ENCODE results near the genes KIF19, CD300A and SUMO2.

- PRO-cap, result no peak
Measured at GRCh38 chr17:74245158-74245777, 28.8 kb upstream of the DNAI2 start.

GRCh38 chr17:74308206-74308568 is 17.8 kb upstream of the KIF19 start:
- PRO-cap, result no peak

DNA sequence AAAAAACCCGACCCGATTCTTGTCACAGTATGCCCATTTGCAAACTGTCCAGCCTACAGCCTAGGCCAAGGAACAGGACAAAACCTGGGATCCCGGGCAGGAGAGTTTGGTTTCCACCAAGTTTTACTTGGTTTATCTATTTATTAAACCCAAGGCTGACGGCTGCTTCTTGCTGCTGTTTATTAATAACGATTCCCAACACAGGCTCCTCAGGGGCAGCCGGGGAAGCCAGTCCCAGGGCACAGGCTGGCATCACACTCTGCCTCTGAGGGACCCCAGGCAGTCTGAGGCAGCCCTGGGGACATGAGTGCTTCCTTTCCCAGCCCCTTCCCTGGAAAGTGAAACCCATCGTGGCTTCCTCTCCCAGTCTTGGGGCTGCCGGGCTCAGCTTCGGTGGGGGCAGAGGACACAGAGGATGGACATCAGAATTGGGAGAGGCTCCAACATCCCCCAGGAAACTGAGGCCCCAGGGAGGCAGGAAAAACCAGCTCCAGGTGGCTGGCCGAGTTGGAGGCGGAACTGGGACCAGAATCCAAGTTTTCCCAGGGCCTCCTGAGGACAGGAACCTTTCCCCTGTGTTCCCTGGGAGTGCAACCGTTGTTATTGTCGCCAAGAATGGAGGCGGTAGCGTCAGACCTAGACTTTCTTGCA is 984 bp upstream of the KIF19 start:
- PRO-cap, result unidirectional peak, plus-strand start at position 387 of the sequence

DNA sequence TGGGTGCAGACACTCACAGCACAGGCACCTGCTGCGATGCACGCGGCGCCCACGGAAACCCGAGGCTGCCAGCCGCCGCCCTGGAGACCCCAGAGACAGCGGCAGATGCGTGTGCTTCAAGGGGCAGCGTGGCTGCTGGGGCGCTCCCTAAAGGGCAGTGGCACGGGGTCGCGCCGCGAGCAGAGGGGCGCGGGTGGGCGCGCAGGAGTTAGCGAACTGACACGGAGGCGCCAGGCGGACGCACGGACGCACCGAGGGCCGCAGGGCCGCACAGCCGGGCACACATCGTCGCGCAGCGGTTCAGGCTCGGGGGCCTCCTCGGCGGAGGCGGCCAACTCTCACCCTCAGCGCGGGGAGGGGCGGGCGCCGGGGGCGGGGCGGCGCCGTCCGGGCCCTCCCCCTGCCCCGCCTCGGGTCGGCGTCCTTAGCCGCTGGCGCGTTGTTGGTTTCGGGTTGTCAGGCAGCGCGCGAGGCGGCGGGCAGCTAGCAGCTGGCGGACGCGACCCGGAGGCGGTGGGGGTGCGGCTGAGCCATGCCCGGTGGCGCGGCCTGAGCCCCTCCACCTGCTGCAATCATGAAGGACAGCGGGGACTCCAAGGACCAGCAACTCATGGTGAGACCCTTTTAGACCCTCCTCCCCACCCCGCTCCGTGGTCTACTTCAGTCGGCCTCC is at the start of gene KIF19:
KIF19 (plus strand) TSS at position 451 of the 673 bp plus-strand sequence.
- PRO-cap, result no peak

- PRO-cap, result no peak
Measured at GRCh38 chr17:74369227-74369704, 2.0 kb downstream of the GPR142 start.

- PRO-cap, result bidirectional peak, plus-strand start at chr17:74380938, minus-strand start at chr17:74380731
Measured at GRCh38 chr17:74380466-74381344, 13.4 kb downstream of the GPR142 start.

GRCh38 chr17:74387376-74387903 is 20.1 kb downstream of the GPR142 start:
- PRO-cap, result no peak

DNA sequence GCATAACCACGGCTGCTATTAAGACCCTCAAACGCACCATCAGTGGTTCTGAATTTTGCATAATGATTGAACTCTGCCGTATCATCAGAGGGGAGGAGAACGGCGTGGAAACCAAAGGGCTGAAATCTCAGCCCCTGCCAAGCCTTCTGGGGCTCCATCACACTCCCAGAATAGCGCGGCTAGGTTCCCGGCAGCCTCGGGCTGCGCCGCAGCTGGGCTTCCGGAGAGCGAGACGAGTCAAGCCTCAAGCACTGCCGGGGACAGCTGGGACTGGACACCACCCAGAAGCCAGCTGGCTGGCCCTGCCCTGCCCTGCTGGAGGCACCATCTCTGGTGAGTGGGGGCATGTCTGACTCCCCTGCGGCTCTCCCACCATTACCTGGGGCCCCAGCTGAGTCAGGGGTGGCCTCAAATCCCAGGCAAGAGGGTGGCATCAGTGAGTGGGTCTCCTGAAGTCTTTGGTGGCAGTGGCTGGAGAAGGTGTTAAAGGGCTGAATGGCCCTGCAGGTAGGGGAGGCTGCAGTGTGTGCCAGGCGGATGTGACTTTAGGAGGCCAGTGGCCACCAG is 7.2 kb upstream of the GPRC5C start:
- PRO-cap, result no peak

DNA sequence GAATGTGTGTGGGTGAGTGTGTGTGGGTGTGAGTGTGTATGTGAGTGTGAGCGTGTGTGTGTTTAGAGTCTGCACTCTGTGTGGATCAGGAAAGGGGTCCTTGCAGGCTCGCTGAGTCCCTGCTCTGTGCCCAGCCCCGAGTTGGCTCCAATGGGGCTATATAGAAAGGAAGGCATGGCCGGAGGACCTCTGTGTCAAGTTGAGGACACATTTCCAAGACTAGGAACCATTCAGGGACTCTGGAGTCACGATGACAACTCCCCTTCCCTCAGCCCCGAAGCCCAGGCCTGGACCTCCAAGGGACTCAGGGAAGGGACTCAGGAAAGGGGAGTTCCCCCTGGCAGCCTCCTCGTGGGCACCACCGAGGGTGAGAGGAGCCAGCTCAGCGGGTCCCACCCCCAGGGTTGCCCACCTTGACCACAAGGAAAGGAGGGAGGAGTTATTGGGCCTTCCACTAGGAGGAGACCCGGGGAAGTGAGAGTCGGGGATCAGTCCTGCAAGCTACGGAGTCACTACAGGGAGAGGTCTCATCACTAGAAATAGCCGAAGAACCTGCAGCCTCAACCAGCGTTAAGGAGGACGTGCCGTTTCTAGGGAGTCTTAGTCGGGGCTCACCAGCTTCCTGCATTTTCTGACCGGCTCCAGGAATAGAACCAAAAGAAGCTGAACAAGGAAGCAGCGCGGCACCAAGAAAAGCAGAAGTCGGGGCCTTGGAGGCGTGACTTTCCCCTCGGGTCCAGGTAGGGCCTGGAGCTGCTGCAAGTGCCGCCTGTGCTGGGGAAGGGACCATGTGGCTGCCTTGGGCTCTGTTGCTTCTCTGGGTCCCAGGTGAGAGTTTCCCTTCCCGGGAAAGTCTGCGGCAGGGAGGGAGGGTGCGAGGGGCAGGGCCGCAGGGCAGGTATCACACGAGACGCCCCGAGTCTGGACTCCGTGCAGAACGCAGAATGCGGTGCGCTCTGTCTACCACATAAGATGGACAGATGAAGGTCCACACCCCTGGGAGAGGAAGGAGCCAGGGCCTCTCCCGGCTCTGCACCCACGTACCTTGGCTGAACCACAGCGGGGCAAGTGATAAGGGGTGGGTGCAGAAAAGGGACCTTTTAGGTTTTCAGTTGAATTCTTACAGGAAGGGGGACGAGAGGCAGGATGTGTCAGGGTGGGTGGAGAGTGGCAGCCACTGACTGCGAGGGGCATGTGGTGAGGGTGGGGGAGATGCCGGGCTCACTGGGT is at the start of gene CD300A:
CD300A (plus strand) TSS at position 719 of the 1,230 bp plus-strand sequence.
- PRO-cap, result no peak

- PRO-cap, result no peak
Measured at GRCh38 chr17:74748809-74749318, 436 bp downstream of the NHERF1 start.

DNA sequence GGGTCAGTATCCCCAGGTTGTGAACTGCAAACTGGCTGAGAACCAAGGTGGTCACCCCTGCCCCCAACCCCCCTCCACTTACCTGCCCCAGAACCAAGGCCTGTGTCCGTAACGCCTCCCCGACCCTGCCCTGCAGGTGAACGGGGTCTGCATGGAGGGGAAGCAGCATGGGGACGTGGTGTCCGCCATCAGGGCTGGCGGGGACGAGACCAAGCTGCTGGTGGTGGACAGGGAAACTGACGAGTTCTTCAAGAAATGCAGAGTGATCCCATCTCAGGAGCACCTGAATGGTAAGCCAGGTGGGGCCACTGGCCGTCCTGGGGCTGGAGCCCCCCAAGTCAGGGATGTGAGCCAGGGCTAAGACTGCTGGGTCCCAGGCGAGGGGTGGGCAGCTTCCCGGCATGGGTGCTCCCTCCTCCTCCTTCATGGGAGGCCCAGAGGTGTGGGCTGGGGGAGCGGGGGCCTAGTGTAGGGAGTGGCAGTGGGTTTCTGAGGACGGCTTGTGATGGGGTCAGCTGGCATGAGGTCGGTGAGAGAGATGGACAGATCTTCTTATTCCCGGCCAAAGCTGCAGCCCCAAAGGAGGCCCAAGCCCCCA is 12.8 kb downstream of the NAT9 start:
- PRO-cap, result no peak

GRCh38 chr17:74805501-74805952 is 29.2 kb downstream of the TMEM104 start:
- PRO-cap, result no peak

- PRO-cap, result no peak
Measured at GRCh38 chr17:74952896-74953778, 17.4 kb downstream of the OTOP3 start.

GRCh38 chr17:75032208-75032779 is 14.5 kb downstream of the ATP5PD start:
- PRO-cap, result bidirectional peak, plus-strand start at chr17:75032619, minus-strand start at chr17:75032411

GRCh38 chr17:75034418-75035322 is 12.1 kb downstream of the ATP5PD start:
- PRO-cap, result bidirectional peak, plus-strand start at chr17:75034604, minus-strand start at chr17:75034508; bidirectional peak, plus-strand start at chr17:75035106, minus-strand start at chr17:75034976; bidirectional peak, plus-strand start at chr17:75035391, minus-strand start at chr17:75035122

- PRO-cap, result no peak
Measured at GRCh38 chr17:75113992-75115093, 4.6 kb downstream of the ARMC7 start.

- PRO-cap, result no peak
Measured at GRCh38 chr17:75130026-75130631, 1.4 kb downstream of the NT5C start.

DNA sequence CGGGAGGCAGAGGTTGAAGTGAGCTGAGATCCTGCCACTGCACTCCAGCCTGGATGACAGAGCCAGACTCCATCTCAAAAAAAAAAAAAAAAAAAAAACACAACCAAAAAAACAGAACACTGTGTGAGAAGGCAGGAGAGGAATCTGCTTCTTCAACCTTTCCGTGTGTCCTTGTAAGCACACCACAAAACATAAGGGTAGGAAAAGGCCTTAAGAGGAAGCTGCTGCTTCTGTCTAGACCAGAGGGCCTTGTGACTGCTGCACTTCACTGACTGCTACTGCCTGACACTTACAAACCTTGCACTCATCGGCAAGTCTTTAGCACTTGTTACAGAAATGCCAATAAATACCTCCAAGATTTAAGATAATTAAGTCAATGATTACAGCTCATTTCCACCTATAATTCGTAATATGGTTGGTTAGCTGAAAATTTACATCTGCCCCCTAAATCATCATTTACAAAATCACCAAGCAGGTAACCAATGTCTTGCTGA is 9.2 kb downstream of the JPT1 start:
- PRO-cap, result no peak

GRCh38 chr17:75182783-75183331 is at the start of gene SUMO2:
Gene SUMO2, minus strand, starts transcription at chr17:75182959.
- PRO-cap, result bidirectional peak, plus-strand start at chr17:75183222, minus-strand start at chr17:75182959

- PRO-cap, result no peak
Measured at GRCh38 chr17:75209681-75210124, 4.2 kb downstream of the NUP85 start.